Mononuclear cell (primary cell): ENCODE data around the genes ARHGAP42, MMP8, DDI1, CASP1 and GRIA4.

GRCh38 chr11:100686920-100687778 lies at the start of gene ARHGAP42:
TSS of gene ARHGAP42 (plus strand) at chr11:100687288.
- RRBS, result 3% methylated on average over 50 of the region's 96 CpGs

DNA sequence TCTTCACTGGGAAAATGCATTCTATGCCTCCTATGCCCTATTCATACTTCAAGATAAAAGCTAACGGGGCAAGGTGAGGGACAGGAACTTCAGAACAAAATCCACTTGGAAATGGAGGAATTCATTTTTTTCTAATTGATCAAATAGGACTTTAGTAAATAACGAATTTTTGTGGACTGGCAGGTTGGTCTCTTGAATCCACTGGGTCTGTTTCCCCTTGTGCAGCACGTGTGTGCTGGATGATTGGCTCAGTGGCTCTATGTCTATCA lies 144.7 kb downstream of the ARHGAP42 start:
- RRBS, result no CpG with 5 or more reads among the region's 3 CpGs

DNA sequence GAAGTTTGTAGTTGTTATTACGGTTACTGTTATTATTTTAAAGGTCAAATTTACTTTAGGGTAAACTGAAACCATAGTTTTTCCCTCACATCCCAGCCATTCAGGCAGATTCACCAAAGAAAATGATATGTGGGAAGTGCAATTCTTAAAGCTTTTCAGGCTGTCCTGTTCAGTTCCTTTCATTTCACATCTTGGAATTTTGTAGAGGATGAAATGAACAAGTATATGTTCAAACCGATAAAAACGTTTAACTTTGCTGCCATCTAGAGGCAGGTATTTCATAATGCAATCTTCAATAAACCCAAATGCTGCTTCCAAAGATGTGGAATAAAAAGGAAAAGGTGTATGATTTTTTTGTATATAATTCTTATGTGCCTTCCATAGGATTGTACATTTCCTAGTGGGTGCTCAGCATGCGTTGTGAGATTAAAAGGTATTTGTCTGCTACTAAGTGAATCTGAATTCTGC lies 199.5 kb downstream of the PGR start:
- RRBS, result no CpG with 5 or more reads among the region's 4 CpGs

DNA sequence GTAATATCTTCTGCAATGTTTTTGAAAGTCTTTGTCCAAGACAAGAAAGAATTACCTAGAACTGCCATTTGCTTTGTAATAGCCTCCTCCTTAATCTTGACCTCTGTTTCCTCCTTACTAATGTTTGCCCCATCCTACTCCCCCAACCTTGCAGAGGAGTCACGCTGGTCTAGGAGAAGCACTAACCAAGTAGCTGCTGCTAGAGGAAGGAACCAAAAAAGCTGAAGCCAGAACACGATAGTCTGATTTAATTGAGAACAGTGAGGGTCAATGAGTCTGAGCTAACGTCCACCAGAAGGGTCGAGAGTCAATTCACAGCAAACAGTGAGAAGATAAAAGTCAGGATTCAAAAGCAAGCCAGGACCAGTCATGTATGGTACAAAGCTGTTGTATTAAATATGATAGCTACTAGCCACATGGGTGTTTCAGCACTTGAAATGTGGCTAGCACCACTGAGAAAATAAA lies 10.0 kb upstream of the BIRC3 start:
- RRBS, result no CpG with 5 or more reads among the region's 4 CpGs

DNA sequence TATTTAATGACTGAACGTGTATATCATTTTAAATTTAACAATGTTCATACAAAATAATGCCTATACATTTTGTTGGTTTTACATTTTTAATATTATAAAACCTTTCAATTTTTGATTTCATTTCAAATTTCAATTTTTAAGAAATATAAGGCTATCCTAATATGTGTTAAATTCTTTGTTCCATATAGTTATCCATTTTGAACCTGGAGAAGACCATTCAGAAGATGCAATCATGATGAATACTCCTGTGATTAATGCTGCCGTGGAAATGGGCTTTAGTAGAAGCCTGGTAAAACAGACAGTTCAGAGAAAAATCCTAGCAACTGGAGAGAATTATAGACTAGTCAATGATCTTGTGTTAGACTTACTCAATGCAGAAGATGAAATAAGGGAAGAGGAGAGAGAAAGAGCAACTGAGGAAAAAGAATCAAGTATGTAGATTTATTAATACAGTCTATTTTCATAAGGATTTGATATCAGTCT lies 13.6 kb downstream of the BIRC3 start:
- RRBS, result no CpG with 5 or more reads among the region's 2 CpGs

DNA sequence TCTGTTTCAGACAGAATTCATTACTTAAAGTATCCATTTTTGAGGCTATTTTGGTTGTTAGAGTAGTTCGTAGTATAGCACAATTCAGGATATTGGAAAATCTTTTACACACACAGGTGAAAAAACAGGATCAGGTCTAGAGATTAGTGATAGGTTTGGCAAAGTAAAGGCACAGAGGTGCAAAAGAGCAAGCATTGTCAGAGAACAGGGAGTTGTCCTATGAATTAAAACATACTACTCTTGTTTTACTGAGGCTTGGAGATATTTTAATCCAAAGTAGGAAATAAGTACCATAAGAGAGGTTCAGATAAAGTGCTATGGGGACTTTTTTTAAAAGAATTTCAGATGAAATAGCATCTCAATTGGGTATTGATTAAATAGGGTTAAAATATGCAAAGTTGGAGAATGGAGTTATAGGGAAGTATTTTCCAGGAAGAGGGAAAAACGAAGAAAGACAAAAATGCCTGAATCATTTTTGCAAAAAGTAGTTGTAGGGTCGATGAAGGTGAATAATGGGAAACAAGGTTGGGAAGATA lies 36.1 kb downstream of the BIRC2 start:
- RRBS, result no CpG with 5 or more reads among the region's 3 CpGs

DNA sequence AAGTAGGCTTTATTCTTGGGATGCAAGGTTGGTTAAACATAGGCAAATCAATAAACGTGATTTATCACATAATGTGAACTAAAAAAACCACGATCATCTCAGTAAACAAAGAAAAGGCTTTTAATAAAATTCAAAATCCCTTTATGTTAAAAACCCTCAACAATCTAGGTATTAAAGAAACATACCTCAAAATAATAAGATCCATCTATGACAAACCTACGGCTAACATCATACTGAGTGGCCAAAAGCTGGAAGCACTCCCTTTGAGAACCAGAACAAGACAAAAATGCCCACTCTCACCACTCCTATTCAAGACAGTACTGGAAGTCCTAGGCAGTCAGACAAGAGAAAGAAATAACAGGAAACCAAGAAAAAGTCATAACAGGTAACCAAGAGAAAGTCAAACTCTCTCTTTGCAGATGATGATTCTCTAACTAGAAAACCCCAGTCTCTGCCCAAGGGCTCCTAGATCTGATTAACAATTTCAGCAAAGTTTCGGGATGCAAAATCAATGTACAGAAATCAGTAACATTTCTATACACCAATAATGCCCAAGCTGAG lies 35.7 kb downstream of the TMEM123 start:
- RRBS, result no CpG with 5 or more reads among the region's 4 CpGs

DNA sequence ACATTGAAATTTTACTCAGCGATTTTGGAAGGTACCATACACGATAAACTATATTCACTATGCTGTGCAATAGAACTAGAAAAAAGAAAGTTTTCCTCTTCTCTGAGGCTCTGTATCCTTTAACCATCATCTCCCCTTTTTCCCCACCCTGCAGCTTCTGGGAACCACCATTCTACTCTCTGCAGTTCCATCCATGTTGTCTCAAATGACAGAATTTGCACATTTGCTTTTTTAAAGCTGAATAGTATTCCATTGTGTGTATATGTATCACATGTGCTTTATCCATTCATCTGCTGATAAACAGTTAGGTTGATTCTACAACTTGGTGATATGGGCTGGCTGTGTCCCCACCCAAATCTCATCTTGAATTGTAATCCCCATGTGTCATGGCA lies 21.2 kb downstream of the TMEM123 start:
- RRBS, result no CpG with 5 or more reads among the region's 2 CpGs

DNA sequence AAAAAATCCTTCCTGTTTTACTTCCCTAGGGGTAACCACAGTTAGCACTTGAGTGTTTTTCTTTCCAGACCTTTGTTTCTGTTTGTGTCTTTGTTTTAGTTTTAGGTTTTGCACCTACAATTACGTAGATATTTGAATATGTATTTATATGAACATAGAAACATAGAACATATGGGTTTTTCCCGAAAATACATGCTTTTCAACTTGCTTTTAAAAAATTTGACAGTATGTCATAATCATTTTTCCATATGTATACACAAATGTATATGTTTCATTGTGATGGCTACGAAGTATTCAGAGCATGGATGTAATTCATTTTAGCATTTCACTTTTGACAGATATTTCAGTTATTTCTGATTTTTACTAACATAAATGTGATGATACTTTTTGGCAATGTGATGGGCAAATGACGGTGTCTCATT lies 12.7 kb upstream of the TMEM123 start:
- RRBS, result no CpG with 5 or more reads among the region's 4 CpGs

DNA sequence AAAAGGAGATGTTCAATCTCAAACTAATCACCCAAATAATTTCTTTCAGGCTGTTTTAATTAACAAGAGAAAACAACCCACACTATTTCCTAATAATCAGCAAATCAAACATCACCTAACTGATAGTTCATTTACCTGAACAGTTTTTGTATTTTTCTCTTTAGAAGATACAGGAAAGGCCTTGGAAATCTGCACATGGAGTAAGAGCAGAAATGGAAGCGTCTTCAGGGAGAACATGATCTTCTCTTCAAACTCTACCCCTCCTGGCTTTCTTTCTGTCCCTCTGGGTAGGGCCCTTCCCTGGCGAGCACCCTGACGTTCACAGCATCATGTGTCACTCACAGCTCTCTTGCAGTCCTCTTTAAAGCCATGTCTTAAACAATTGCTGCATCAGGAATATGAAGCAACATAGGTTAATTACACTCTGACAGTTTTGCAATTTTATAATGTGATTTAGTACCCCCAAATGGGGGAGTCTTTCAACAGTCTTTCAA lies at the start of gene MMP8:
Gene MMP8 (minus strand): TSS at position 336 of the 494 bp plus-strand sequence.
- RRBS, result no CpG with 5 or more reads among the region's 3 CpGs

GRCh38 chr11:103055728-103056202 lies 36.2 kb downstream of the DCUN1D5 start:
- RRBS, result no CpG with 5 or more reads among the region's 3 CpGs

GRCh38 chr11:103056203-103056728 lies 35.7 kb downstream of the DCUN1D5 start:
- RRBS, result no CpG with 5 or more reads among the region's 3 CpGs

DNA sequence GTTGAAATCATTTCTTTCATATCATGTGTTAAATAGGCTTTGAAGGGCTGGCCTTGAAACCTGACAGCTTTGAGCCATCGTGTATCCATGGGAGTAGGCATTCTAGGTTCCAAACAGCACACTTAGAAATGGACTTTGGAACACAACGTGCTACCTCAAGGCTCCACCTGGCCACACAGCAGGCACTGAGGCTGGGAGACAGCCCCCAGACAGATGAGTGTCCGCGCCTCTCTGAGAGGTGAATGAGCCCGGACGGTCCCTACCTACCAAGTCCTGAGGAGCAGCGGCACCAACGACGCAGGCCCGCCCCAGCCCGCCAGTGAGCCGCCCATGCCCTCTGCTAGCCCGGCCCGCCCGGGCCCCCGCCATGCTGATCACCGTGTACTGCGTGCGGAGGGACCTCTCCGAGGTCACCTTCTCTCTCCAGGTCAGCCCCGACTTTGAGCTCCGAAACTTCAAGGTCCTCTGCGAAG lies at the start of gene DDI1:
Gene DDI1 (plus strand): TSS at position 185 of the 473 bp plus-strand sequence.
- RRBS, result 95% methylated on average over 5 of the region's 23 CpGs

DNA sequence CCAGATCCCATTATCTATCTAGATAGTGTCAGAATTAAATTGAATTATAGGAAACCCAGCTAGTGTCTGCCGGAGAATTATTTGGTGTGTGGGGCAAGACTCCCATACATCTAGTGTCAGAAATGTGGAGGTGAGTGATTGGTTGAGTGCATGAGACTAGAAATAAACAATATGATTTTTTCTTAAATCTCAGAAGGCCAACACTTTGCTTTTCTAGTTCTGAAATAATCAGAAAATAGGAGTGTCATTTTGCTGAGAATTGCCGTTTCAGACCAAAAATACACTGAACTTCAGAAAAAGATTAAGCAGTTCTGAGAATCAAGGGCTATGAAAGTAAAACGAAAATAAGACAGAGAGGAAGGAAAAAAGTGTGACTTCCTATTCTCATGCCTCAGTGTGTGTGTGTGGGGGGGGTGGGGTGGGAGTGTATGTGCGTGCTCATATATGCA lies 91.4 kb downstream of the CASP4 start:
- RRBS, result no CpG with 5 or more reads among the region's 4 CpGs

DNA sequence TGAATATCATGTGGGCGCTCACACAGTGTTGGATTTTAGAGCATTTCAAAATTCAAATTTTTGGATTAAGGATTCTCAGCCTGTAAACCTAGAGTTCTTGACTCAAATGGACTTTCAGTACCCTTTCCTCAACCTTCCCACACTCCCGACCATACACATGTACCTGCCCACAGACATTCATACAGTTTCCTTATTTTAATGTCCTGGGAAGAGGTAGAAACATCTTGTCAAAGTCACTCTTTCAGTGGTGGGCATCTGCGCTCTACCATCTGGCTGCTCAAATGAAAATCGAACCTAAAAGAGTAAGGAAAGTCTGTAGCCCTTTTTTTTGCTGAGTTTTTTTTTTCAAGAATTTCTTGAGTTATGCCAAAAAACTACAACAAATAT lies 3.1 kb upstream of the CASP5 start:
- RRBS, result no CpG with 5 or more reads among the region's 4 CpGs

GRCh38 chr11:105034251-105035481 lies at the start of gene CASP1:
TSS of gene CASP1 (minus strand) at chr11:105035144.
- RRBS, result no CpG with 5 or more reads among the region's 9 CpGs

GRCh38 chr11:105609805-105610885 lies at the start of gene GRIA4:
TSS of gene GRIA4 (plus strand) at chr11:105610073.
- RRBS, result 5% methylated on average over 8 of the region's 58 CpGs

- RRBS, result no CpG with 5 or more reads among the region's 5 CpGs
Observed at GRCh38 chr11:105960953-105961336, 61.1 kb downstream of the MSANTD4 start.